Thoracic aorta (tissue), 1 donor: ENCODE measurements around the genes FOXN3 and TDP1.

GRCh38 chr14:89352030-89352575 lies 64.9 kb downstream of the FOXN3 start:
- RAMPAGE, long total RNA = no peak

- RAMPAGE, long total RNA = no peak
These were observed 14.7 kb downstream of the FOXN3 start for GRCh38 chr14:89402301-89402825.

GRCh38 chr14:89416830-89417458 lies at the start of gene FOXN3:
Gene FOXN3, minus strand, starts transcription at chr14:89417233.
- RAMPAGE, long total RNA = no peak

DNA sequence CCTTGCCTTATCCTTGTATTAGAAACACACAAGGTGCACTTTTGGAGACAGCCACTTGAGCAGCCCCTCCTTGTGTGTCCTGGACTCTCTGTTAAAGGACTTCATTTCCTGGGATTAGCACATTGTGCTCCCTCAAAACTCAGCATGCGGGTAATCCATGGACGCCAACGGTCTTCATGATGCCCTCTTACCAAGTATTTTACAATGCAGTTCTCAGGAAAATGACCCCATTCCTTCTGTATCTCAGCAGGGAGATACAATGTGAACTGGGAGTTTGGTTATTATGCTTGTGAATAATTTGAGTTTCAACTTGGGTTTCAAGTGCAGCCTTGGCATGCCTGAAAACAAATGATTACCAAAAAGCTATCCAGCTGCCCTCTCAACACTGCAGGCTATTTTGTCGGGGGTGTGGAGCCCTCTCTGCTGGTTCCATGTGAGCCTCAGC lies 41.3 kb upstream of the FOXN3 start:
- RAMPAGE, long total RNA = no peak

- RAMPAGE, long total RNA = no peak
These were observed 158.3 kb upstream of the FOXN3 start for GRCh38 chr14:89575341-89575764.

GRCh38 chr14:89620966-89621528 lies 204.0 kb upstream of the FOXN3 start:
- RAMPAGE, long total RNA = no peak

- RAMPAGE, long total RNA = no peak
These were observed 233.8 kb downstream of the EFCAB11 start for GRCh38 chr14:89720414-89721368.

DNA sequence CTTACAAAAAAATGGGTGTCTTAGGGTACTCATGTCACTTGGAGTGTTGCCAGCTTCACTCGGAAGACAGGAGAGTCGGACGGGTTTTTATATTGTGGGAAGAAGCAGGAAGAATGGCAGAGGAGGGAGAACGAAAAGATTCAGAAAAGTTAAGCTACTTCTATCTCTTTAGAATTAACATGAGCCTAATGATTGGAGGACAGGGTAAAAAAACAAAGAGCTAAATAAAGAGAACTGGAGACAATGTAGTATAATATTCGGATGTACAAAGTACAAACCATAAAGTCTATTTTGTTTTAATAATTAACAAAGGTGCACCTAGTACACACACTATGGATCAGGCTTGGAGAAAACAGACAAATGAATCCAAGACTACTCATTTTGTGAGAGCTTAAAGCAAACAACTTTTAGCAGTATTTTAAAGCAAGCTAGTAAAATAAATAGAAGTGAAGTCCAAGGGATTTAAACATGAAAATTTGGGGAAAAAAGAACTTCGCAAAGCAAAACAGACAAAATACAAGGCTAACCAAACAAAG lies 43.8 kb downstream of the EFCAB11 start:
- RAMPAGE, long total RNA = no peak

- RAMPAGE, long total RNA = start-site peak on the plus strand at chr14:89955872-89956572, 28 reads
These were observed at the start of gene TDP1 for GRCh38 chr14:89955549-89956640. Gene TDP1, plus strand, starts transcription at chr14:89955927.

- RAMPAGE, long total RNA = no peak
These were observed 1.5 kb upstream of the KCNK13 start for GRCh38 chr14:90060133-90060919.

- RAMPAGE, long total RNA = no peak
These were observed 9.9 kb downstream of the PSMC1 start for GRCh38 chr14:90265916-90267061.

- RAMPAGE, long total RNA = no peak
These were observed 35.9 kb downstream of the PSMC1 start for GRCh38 chr14:90292273-90292714.

GRCh38 chr14:90299501-90299905 lies 32.2 kb downstream of the NRDE2 start:
- RAMPAGE, long total RNA = no peak

GRCh38 chr14:90511323-90511713 lies 114.5 kb downstream of the CALM1 start:
- RAMPAGE, long total RNA = no peak

GRCh38 chr14:90511889-90512481 lies 115.2 kb downstream of the CALM1 start:
- RAMPAGE, long total RNA = no peak

- RAMPAGE, long total RNA = no peak
These were observed 116.6 kb downstream of the CALM1 start for GRCh38 chr14:90513141-90514104.

DNA sequence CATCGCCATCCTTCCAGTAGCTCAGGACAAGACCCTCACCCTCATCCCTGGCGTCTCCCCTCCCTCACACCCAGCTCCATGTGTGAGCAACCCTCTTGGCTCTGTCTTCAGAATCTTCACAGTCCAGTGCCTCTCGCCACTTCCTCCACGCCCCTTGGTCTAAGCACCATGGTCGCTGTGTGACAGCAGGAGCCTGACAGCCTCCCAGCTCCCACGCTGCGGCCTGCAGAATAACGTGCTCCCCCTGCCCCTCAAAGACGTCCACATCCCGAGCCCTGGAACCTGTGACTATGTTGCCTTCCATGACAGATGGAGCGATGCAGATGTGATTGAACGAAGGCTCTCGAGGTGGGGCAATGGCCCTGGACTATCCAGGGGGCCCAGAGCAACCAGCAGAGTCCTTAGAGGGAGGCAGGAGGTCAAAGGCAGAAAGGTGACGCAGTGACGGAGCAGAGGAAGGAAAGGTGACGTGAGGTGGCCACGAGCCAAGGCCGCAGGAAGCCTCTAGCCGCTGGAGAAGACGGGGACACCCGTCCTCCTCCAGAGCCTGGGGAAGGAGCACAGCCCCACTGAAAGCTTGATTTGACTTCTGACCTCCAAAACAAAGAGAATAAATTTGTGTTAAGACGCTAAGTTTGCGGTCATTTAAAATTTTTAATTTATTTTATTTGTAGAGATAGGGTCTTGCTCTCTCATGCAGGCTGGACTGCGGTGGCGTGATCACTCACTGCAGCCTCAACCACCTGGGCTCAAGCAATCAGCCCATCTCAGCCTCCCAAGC lies 139.9 kb downstream of the CALM1 start:
- RAMPAGE, long total RNA = no peak

DNA sequence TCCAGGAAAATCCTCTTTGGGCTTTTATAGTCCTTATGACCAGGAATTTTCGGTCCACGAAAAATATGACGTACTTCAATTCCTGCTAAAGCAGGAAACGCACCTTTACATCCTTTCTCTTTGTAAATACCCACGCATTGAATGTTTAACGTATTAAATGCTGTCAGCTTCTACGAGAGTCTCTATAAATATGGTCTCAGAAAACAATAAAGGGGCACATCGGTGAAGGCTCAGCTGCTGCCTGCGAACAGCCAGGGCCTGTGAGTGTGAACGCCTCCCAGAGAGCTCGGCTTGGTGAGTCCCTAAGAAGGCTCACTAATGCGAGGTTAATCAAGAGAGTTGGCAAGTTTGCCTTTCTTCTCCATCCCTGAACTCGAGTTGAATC lies 58.4 kb downstream of the TTC7B start:
- RAMPAGE, long total RNA = no peak

GRCh38 chr14:91009490-91009911 lies 50.9 kb downstream of the RPS6KA5 start:
- RAMPAGE, long total RNA = no peak

DNA sequence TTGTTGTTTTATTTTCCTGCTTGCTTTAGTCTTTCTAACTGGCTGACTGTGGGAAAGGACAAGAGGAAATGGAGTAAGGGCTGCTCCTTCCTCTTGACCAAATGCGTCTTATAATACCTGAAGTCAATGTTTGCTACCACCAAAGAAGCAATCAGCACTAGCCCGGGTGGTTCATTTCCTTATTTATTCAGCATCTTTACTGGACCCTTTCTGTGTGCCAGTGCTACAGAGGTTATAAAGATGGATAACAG lies 15.1 kb upstream of the RPS6KA5 start:
- RAMPAGE, long total RNA = no peak